Measurements from ENCODE around the genes POU3F4, CSTF2 and ARL13A.

DNA sequence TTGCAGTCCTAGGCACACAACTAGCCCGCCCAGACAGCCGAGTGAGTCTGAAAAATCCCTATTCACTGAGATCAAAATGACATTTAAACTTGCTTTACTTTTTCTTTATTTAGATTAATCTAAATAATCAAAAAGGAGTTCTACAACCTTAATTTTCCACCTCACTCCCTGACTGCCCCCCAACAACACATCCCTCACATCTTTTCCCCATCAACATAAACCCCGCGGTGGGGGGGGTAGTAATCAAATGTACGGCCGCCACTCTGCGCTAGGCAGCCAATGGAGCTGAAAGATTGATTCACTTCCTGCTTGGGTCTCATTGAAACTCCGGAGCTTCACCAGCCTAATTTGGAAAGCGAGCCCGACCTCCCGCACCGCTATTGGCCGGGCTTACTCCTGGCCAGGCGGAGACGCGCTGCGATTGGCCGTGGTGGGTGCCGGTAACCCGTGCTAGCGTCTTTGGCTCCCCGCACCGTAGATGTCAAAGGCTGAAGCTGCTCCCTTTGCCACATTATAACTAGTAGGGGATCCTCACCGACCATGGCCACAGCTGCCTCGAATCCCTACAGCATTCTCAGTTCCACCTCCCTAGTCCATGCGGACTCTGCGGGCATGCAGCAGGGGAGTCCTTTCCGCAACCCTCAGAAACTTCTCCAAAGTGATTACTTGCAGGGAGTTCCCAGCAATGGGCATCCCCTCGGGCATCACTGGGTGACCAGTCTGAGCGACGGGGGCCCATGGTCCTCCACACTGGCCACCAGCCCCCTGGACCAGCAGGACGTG lies at the start of gene POU3F4:
POU3F4 (plus strand) TSS at position 506 of the 783 bp plus-strand sequence.
- PRO-cap, result no peak

GRCh38 chrX:84182558-84182914 lies 5.5 kb downstream of the RPS6KA6 start:
- PRO-cap, result no peak

GRCh38 chrX:85004598-85004936 lies 890 bp downstream of the APOOL start:
- PRO-cap, result no peak

DNA sequence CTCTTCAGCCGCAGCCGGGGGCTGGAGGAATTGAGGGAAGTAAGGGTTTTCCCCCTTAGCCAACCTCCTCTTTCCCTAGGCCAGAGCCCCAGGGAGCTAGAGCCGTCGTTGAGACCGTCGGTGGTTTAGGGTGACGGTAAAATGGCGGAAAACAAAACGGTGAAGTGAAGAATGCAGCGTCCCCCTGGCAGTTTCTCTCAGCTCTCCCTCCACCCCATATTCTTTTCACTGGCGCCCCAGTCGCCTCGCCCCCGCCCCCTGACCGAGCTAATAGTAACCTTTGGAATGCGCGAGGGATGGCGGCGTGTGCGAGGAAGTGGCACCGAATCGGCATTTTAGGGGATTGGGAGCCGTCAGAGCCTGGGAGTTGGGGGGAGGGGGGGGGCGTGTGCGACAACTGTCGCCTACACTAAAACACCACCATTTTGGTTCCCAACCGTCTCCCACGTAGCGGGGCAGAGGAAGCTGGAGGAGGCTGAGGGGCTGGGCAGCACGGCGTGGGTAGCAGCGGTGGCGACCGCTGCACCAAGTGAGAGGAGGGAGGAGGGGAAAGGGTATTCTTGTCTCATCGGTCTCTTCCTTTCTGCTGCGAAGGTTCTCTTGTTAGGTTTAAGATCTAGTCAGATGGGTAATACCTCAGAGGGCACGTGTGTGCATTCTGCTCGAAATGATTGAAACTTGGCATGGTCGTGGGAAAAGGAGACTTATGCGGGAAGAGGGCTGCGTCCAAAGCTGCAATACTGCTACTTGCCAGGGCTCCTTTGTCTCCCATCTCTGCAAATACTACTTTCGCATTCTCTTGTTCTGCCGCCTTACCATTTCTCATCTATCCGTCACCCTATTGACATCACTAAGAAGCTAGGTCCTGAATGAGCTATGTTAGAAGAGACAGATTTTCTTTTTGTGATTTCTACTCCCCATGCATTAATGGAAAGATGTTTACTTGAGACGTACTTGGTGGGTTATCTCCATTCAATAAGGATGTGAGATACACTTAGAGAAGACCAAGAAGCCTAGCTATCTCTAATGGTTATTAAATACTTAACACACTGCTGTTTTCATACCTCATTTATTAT lies 906 bp downstream of the ZNF711 start:
- PRO-cap, result no peak

DNA sequence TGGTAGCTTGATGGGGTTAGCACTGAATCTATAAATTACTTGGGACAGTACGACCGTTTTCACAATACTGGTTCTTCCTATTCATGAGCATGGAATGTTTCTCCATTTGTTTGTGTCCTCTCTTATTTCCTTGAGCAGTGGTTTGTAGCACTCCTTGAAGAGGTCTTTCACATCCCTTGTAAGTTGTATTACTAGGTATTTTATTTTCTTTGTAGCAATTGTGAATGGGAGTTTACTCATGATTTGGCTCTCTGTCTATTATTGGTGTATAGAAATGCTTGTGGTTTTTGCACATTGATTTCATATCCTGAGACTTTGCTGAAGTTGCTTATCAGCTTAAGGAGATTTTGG lies 24.1 kb upstream of the POF1B start:
- PRO-cap, result no peak

DNA sequence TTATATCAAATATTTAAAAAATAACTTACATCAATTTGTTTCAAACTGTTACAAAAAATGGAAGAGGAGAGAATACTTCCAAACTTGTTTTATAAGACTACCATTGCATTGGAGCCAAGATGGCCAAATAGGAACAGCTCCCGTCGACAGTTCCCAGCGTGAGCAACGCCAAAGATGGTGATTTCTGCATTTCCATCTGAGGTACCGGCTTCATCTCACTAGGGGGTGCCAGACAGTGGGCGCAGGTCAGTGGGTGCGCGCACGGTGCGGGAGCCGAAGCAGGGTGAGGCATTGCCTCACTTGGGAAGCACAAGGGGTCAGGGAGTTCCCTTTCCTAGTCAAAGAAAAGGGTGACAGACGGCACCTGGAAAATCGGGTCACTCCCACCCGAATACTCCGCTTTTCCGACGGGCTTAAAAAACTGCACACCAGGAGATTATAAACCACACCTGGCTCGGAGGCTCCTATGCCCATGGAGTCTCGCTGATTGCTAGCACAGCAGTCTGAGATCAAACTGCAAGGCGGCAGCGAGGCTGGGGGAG lies 149.7 kb upstream of the POF1B start:
- PRO-cap, result no peak

DNA sequence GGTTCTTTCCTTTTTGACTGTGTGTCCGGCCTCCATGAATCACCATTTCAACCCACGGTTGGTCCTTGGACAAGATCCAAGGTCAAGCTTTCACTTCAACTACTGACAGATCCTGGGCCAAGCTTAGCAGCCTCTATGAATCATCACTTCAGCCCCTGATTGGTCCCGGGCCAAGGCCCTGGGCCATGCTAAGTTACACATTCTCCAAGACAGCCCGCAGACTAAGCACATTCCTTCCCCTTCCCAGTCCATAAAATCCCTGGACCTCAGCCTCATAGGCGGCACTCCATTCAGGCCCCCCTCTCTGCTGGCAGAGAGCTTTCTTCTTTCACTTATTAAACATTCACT lies 108.1 kb upstream of the KLHL4 start:
- PRO-cap, result no peak

DNA sequence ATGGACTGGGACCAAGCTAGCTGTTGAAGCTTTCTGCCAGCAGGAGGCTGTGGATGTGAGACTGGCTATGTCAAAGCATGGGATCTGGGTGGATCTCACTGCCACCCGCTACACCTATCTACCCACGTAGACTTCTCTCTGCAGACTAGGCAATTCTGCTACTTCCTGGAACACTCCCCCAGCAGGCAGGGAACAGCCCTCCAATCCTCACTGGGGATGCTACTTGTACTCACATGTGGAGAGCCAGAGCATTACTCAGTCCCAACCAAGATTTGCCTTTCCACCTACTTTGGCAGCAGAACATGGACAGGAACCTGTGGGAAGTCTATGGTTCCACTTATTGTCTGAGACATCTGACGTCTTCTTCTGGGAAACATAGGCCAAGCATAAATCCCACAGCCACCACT lies 383.5 kb upstream of the CPXCR1 start:
- PRO-cap, result no peak

GRCh38 chrX:93696129-93696421 lies 22.1 kb downstream of the FAM133A start:
- PRO-cap, result no peak

- PRO-cap, result no peak
Observed at GRCh38 chrX:97563381-97563961, 679.8 kb downstream of the RPA4 start.

GRCh38 chrX:100494516-100494921 lies 84.4 kb upstream of the PCDH19 start:
- PRO-cap, result no peak

DNA sequence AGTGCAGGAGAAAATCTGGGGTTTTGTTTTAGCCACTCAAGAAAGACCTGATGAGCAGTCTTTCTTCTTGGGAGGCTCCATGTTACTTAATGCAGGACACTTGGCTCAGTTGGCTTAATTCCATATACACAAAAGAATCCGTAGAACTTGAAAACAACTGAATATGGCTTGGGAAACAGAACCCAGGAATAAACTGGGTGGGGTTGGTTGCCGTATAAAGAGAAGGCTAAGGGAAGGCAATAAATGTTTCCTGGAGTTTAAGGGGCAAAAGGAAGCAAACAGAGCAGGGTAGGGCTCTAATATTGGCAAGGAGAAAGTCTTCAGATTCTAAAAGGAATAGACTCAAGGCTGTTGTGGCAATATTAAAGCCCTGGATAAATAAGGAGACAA lies 8.4 kb downstream of the TNMD start:
- PRO-cap, result no peak

DNA sequence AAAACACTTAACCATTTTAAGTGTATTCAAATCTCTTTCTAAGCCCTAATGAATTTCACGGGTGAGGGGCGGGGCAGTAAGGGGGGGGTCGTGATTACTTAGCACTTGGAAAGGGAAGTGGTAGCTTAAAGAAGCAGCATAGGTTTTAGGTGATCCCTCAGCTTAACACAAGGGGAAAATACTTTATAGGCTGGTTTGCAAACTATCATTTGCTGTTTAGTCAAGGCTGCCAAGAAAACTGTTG lies 8.7 kb downstream of the TNMD start:
- PRO-cap, result no peak

DNA sequence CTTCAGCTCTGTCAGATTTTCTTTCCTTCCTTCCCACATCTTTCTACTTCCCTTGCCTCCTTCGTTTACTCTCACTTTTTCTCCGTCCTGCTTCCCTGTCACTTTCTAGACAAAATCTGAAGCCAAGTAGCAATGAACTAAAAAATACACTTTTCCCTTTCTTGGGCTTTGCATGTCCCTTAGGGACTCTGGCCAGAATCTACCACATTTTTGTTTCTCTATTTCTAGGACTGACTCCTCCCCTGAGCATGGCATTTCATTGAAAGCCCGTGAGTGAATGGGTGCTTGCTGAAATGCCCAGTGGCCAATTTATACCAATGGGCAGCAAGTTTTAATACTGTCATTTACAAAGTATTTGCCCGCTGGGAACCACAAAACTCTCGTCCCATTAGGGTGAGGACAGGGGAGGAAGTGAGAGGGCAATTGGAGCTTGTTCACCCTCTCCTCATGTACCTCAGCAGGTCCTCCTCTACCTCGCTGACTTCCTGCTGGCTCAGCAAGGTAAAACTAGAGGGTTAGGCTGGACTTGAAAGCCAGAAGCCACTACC lies 1.0 kb downstream of the SRPX2 start:
- PRO-cap, result unidirectional peak, plus-strand start at position 391 of the sequence

DNA sequence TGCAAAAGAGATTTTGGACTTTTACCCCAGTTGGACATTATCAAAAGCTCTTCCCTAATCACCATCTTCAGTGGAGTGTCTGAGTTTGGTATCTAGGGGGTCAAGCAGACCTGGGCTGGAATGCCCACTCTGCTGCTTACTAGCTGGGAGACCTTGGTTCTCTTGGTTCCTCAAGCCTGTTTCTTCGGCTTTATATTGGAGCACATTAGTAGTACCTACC lies 4.7 kb downstream of the SRPX2 start:
- PRO-cap, result no peak

DNA sequence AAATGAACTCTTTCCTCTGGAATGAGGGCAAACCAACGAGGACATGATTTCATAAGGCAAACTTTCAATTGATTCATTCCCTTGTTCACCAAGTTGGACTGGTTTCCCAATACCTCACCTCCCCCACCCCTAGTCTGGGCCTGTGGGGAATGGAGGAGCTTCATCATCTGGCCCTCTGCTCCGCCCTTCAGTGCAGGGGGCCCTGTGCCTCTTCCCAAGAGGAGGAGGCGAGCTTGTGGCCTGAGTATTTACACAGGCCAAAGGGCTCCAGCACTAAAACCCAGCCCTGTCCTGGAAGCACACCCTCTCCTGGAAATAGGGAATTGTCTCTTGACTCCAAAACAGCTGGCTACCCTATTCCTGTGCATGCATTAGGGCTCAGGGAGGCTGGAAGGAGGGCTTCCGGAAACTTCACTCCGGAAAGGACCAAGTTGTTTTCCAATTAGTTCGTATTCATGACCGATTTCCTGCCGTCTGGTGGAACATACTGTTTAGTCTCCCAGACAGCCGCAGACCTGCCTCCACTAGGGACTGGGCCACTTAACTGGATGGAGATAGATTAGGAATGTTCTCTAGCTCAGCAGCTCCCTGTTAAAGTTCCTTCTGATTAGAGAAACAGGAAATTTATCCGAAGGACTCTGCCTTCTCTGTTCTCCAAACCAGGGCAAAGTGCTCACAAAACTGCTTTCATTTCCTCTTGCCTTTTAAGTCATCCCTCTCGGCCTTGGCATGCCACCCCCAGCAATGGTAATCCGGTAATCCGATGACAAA lies 5.7 kb downstream of the SRPX2 start:
- PRO-cap, result no peak

GRCh38 chrX:100729892-100730545 lies 1.9 kb downstream of the SYTL4 start:
- PRO-cap, result no peak

GRCh38 chrX:100819458-100820514 lies at the start of gene CSTF2:
CSTF2 (plus strand) TSS chrX:100820391.
- PRO-cap, result no peak

- PRO-cap, result no peak
Observed at GRCh38 chrX:100969487-100969857, at the start of gene ARL13A. ARL13A (plus strand) TSS chrX:100969708.

DNA sequence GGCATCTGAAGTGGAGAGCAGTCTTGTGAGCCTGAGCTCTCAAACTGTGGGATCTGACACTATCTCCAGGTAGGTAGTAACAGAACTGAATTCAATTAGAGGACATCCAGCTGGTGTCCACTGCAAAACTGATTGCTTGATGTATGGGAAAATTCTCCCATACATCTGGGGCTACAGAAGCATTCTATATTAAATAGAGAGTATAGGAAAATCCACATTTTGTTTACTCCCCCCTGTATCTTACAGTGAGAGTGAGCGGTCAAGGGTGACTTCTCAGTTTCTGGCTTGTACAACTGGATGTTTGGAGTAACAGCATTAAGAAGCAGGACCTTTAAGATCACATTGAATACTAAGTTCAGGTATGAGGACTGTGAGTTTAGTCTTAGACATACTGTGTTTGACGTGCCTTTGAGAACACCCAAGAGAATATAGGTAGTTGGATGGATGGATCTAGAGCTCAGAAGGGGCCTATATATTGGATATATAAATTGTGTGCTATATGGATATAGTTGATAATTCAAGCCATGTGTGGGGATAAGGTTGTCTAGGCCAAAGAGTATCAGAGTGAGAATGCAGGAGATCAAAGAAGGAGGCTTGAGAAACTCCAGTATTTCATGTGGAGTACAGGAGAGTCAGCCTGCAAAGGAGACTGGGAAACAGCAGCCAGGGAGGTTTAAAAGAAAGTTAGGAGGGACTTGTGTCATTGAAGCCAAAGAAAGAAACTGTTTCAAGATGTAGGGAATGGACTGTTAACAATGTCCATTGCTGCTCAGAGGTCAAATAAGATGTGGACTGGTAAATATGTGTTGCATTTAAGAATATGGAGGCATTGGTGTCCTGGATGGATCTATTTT lies 16.7 kb downstream of the HNRNPH2 start:
- PRO-cap, result no peak

Measured in left common carotid artery plus branches (tissue), 1 donor.